Measurements from ENCODE around the gene TSPAN18.

DNA sequence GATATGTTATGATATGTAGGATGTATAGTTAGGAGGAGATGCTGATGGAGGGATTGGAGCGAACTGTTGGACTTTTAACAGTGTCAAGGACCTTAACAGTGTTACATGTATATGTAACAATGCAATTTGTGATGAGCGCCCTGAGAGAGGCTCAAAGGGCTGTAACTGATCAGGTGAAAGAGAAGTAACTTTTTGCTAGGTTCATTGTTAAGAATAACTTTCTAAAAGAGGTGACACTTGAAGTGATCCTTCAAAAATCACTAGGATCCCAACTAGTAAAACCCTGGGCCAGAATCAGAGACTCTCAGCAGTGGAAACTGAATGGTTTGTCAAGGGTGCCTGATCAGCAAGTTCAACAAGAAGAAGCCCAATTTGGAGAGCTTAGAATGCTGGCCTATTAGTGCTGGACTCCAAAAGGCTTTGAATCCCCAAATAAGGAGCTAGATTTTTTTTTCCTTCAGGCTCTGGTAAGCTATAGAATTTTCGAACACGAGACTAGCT, 71.4 kb downstream of the ALX4 start:
- RRBS: no CpG with 5 or more reads among the region's 4 CpGs

- RRBS: no CpG with 5 or more reads among the region's 7 CpGs
Measured at GRCh38 chr11:44530631-44531145, 34.8 kb upstream of the CD82 start.

- RRBS: no CpG with 5 or more reads among the region's 15 CpGs
Measured at GRCh38 chr11:44576968-44578065, 11.9 kb downstream of the CD82 start.

GRCh38 chr11:44615756-44616166, 50.3 kb downstream of the CD82 start:
- RRBS: no CpG with 5 or more reads among the region's 7 CpGs

GRCh38 chr11:44620922-44621651, 55.6 kb downstream of the CD82 start:
- RRBS: no CpG with 5 or more reads among the region's 28 CpGs

DNA sequence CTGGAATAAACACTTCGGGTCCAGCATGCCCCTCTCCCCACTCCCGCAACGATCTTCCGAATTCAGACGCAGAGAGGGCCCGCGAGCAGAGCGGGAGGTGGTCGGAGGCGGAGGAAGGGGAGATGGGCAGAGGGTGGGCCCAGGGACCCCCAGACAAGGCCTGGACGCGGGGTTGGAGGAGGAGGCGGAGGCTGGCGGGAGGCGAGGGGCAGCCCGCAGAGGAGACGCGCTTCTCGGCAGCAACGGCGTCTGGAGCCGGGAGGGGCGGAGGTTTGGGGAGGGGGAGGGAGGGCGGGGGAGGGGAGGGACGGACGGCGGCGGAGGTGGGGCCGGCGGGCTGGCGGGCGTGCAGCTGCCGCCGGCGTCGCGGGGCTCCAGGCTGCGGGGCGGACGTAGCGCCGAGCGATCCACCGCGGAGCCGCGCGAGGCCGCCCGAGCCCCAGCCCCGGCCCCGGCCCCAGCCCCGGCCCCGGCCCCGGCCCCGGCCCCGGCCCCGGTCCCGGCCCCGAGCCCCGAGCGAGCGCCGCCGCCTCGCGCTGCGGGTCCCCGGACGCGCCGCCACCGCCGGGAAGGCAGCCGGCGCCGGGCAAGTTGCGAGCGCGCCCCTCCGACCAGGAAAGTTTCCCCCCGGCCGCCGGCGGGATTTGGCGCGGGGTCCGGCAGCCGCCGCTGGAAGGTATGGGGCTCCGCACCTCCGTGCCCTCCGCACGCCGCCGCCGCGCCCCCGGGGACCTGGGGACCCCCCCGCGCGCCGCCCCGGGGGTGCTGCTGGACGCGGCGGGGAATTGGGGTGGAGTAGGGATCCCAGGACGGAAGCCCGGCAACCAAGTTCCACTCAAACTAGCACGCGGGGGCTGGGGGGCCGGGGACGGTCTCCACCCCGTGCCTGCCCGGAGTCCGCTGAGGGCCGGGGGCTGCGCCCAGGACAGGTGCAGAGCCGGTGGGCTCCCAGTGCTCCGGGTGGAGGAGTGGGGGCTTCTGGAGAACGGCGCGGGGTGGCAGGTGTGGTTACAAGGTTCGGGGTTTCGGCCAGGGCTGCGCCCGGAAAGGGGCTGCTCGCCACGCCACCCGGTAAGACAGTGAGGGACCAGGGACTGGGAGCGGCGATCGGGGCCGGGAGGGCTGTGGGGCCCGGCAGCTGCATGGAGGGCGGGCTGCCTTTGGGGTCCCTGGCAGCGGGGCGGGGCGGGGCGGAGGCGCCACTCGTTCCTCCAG, at the start of gene TSPAN18:
TSPAN18 (plus strand) TSS at position 351 of the 1,215 bp plus-strand sequence.
- RRBS: 5% methylated on average over 65 of the region's 142 CpGs

- RRBS: no CpG with 5 or more reads among the region's 8 CpGs
Measured at GRCh38 chr11:44766203-44766817, 39.5 kb downstream of the TSPAN18 start.

GRCh38 chr11:44927262-44927772, 23.4 kb downstream of the TP53I11 start:
- RRBS: no CpG with 5 or more reads among the region's 16 CpGs

- RRBS: no CpG with 5 or more reads among the region's 4 CpGs
Measured at GRCh38 chr11:44954934-44955606, 4.4 kb upstream of the TP53I11 start.

DNA sequence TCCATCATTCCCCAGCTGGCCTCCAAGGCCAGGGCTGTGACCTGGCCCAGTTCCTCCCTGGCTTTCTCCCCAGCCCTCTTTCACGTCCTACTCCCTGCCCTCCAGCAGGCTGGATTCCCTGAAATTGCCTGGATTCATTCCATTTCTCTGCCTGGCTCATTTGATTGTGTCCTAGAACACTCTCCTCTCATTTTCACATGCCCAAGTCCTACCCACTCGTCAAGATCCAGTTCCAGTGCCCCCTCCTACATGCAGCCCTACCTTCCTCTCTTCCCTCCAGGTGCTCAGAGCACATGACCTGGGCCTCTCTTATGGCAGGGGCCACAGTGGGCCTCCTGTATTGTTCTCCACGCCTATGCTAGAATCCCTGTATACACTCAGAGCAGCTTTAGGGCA, 57.0 kb upstream of the PRDM11 start:
- RRBS: no CpG with 5 or more reads among the region's 3 CpGs

DNA sequence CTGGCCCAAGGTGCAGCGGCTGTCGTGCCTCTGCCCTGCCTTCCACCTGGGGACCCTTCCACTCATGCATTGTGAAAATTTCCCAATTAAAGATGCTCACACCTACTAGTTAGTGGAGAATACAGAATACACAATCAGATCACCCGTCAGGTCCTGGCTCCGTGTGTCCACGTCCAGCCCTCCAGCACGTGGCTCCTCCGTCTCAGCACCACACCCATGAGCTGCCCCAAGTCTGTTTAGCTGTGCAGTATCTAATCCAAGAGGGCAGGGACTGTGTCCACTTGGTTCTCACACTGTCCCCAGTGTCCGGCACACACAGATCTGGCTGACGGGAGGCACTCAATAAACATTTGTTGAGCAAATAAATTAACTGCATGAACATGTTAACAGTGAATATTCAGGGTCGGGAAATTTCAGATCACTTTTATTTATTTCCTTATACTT, 110.9 kb downstream of the CHST1 start:
- RRBS: no CpG with 5 or more reads among the region's 10 CpGs

GRCh38 chr11:45859329-45860475, 12.4 kb downstream of the CRY2 start:
- RRBS: no CpG with 5 or more reads among the region's 15 CpGs

DNA sequence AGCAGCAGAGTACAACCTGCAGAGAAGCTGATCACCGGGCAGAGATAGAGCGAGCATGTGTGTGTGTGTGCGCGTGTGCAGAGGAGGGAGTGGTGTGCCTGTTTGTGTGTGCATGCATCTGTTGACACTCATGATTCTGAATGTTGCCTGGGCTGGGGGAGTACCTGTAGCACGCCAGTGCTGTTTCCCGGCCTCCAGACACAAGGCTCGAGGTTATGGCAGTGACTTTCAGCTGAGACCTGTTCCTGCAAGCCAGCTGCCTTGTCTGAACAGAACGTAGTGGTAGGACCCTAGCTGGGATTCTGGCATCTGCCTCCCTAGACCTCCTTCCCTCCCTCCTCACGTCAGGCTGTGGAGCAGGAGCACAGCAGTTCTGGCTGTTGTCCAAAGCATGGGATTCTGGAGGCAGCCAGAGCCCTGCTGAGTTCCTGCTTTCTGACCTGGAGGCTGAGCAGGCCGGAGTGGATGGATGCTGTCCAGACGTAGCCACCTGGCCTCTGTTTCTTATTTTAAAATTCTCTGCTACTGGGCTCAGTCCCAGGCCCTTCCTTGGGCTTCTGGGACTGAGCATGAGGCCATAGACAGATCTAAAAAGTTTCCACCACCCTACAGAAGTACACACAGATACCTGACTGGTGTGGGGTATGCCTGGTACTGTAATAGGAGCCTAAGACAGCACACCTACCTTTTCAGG, 4.3 kb upstream of the MAPK8IP1 start:
- RRBS: no CpG with 5 or more reads among the region's 11 CpGs

- RRBS: no CpG with 5 or more reads among the region's 1 CpG
Measured at GRCh38 chr11:46012739-46013225, 90.3 kb downstream of the LARGE2 start.

GRCh38 chr11:46016468-46016995, 94.1 kb downstream of the LARGE2 start:
- RRBS: no CpG with 5 or more reads among the region's 2 CpGs

GRCh38 chr11:46120240-46120535, 1.1 kb downstream of the PHF21A start:
- RRBS: 6% methylated on average over 7 of the region's 25 CpGs

- RRBS: 2% methylated on average over 10 of the region's 45 CpGs
Measured at GRCh38 chr11:46238927-46239677, 38.4 kb upstream of the CREB3L1 start.

DNA sequence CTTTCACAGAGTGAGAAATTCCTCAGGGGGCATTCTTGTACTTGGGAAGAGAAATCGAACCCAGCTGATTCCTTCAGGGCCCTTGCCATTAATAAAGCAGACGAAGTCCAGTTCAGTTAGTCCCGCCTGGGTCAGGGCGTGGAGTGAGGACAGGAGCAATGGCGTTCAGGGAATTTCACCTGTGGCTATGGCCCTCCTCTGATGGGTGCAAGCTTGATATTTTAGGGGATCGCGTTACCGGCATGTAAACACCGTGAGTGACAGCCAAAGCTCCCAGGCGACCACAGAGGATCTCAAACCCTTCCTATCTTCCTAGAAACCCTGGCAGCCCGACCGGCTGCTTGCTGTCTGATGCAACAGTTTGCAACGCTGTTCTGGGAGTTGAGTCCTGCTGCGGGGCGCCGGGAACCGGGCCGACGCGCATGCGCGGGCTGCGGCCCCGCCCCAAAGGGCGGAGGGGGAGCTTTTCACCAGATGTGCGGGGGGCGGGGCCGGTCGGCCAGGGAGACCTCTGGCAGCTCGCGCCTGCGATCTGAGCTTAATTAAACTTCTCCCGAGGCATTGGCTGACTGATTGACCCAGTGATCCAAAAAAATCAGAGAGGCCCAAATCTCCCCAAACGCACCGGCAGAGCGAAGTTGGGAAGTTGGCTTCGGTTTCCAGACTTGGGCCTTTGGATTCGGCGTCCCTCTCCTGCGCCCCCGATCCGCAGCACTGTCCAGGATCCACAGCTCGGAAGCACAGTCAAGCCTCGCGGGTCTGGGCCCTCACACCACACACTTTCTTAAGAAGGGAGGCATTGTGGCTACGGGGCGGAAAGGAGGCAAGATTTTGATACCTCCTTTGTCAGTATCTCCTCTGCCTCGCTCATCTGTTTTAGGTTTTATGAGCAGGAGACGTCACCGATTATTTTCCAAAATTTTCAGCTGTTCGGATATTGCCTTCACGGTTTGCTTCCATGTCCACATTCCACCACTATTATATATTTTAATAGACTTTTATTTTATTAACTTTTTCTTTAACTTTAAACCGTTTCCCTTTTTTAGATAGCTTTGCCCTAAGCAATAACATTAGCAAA, 34.1 kb upstream of the CREB3L1 start:
- RRBS: 4% methylated on average over 19 of the region's 53 CpGs

DNA sequence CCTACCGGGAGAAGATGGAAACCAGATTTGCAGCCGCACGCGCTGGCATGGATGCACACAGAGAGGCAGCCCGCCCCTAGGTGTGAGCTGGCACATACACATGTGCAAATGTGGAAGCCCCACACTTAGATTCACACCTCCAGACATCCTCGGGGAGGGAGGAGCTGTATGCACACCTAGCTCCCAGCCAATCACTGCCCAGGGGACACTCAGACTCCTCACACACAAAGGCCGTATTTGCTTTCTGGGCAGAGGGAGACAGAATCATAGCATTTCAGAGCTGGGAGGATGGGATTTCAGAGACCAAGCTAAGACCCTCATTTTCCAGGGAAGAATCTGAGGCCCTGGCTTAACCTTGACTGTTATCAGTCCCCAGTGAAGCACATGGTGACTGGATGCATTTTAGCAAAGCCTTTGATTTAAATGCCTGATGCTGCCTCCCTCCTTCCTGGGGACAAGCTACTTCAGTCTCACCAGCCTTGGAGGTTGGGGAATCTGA, 5.4 kb upstream of the CREB3L1 start:
- RRBS: no CpG with 5 or more reads among the region's 7 CpGs

DNA sequence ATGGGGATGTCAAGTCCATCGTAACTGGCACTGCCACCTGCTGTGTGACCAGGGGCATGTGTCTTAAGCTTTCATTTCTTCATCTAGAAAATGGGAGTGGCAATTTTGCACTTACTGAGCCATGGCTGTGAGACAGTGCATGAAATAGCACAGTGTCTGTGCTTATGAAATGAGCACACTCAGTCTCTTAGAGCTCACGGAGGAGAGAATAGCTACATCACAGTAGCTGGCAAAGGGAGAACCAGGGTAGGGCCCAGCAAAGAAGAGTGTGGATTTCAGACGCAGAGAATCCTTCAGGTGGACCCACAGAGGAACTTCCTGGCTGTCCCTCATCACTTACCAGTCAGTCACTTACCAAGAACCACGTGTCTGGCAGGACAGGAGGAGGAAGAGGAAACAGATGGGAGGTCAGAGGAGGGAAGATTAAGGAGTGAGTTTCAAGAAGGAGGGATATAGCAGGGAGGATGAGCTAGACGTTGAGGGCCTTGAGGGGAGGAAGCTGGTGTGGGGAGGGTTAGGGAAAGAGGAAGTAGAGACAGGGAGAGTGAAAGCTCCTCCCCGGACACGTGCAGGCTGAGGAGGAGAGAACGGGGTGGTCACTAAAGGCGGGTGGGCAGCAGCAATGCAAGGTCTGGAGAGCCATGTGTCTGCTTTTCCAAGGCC, 28.8 kb upstream of the DGKZ start:
- RRBS: no CpG with 5 or more reads among the region's 9 CpGs